Hair follicular keratinocyte (primary cell): ENCODE results near the genes ZNF709, RTBDN, GADD45GIP1 and STX10.

- RAMPAGE, long total RNA = no peak
Observed at GRCh38 chr19:12359328-12359951, 6.0 kb downstream of the ZNF442 start.

GRCh38 chr19:12484313-12485428, at the start of gene ZNF709:
TSS of gene ZNF709 (minus strand) at chr19:12484816.
- RAMPAGE, long total RNA = no peak

DNA sequence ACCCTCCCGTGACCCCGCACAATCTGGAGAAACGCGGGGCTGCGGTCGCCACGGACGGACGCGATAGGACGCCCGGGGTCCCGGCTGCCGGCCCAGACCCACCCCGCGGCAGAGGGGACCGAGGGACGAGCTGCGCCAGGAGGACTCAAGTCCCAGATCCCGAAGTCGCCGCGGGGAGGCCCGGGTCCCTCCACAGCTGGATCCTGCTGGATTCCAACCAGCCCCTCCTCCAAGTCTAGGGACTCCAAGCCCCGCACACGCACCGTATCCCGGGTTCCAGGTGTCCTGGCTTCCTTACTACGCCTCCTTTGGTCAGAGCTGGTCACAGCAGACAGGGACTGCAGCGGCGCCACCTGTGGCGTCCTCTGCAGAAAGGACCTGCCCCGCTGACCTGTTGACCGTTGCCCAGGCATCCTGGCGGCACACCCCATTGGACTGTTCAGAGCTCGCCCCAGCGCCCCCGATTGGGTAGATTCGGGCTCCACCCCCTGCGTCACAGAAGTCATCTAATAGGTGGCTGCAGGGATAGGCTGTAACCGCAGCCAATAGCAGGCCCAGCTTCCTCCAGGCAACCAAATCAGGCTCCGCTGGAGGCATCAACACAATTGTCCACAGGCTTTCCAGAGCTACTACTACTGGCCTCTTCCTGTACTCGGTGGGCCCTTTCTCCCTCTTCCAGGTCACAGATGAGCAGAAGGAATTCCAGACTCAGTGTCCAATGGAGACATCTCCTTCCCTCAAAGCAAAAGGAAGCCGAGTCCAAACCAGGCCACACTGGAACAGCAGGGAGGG, 29.1 kb upstream of the ZNF709 start:
- RAMPAGE, long total RNA = no peak

DNA sequence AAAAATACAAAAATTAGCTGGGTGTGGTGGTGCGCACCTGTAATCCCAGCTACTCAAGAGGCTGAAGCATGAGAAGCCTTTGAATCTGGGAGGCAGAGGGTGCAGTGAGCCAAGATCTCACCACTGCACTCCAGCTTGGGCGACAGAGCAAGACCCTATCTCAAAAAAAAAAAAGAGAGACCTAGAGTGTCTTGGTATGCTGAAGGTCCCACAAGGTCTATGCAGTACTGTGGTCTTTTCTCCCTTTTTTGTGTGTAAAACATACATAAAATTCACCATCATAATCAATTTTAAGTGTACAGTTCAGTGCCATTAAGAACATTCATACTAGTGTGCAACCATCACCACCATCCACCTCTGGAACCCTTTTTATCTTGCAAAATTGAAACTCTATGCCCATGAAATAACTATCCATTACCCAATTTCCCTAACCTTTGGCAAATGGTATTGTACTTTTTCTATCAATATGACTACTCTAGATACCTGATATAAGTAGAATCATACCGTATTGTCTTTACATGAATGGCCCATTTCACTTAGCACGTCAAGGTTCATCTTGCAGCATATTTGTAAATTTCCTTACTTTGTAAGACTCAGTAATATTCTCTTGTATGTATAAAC, 26.9 kb downstream of the ZNF564 start:
- RAMPAGE, long total RNA = no peak

GRCh38 chr19:12545116-12545702, 6.1 kb downstream of the ZNF564 start:
- RAMPAGE, long total RNA = no peak

DNA sequence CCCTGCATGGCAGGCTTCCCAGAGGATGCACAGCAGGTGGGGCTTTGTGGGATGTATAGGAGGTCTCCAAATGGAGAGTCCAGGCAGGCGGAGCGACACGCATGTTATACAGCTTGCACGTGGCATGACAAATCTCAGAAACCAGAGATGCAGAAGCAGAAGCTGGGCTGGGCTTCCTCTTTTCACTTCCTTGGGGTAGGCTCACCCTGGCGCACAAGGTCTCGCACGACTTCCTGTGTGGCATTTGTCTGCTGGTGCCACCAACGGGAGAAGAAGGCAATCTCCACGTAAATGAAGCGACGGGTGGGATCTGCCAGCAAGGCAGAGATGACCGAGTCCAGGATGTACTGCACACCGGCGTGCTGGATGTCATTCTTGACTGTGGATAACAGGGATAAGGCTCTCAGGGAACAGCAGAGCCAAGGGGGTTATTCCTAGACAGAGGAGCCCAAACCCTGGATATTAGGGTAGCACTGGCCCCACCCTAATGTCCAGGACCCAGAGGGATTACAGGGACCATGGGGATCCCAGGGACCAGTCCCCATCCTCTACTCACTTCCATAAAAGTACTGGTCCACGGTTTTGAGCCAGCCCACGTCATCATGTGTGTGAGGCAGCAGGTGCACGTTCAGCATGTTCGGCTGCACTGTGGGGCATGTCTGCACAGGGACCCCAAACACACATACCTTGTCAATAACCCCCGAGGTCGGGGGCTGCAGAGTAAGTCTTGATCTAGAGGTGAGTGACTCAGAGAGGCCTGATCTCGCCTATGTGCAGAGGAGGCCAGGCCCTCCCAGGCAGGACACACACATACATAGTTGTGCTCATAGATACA, 1.2 kb downstream of the MAN2B1 start:
- RAMPAGE, long total RNA = no peak

GRCh38 chr19:12679574-12680124, 2.0 kb downstream of the DHPS start:
- RAMPAGE, long total RNA = no peak

GRCh38 chr19:12699350-12700003, 3.0 kb upstream of the FBXW9 start:
- RAMPAGE, long total RNA = no peak

DNA sequence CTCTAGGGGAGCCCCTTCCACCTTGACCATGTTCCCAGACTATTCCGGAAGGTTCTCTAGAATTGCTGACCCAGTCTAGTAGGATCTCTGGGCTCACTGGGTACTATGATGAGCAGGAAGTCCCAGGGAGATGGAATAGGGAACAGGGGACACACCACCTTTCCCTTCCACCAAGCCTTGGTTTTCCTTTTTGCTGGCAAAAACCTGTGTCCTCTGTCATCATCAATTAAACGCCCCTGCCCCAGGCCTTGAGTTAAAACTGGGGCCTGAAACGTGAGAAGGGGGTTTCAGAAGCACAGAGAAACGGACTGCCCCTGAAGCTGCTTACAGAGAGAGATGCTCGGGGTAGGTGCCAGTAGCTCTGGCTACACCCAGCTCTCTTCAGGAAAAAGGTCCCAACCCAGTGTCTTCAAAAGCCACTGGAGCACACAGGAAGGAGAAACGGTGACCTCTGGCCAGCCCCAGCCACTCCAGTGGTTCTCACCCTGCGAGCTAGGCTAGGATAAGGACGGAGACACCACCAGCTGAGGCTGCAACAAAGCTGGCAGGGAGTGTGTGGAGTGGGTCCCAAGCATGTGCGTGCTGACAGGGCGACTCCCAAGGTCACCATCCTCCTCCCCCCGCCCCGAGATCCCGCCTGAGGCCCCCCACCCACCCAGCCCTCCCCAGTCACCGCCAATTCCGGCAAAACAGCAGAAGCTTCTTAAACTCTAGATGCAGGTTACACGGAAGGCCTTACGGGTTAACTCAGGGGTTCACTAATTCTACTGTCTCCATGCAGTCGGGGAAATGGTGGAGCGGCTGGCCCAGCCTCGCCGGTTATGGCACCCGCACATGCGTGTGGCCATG, 3.8 kb upstream of the FBXW9 start:
- RAMPAGE, long total RNA = no peak

DNA sequence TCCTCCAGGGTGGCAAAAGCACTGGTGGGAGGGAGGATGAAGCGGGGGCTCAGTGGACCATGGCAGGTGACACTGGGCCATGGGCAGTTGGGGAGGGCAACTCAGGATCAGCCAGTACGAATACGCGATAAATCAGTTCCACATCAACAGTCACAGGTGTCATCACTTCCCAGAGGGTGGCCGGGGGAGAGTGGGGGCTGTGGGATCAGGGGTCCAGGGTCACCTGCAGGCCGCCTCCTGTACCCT, 9.8 kb upstream of the FBXW9 start:
- RAMPAGE, long total RNA = no peak

DNA sequence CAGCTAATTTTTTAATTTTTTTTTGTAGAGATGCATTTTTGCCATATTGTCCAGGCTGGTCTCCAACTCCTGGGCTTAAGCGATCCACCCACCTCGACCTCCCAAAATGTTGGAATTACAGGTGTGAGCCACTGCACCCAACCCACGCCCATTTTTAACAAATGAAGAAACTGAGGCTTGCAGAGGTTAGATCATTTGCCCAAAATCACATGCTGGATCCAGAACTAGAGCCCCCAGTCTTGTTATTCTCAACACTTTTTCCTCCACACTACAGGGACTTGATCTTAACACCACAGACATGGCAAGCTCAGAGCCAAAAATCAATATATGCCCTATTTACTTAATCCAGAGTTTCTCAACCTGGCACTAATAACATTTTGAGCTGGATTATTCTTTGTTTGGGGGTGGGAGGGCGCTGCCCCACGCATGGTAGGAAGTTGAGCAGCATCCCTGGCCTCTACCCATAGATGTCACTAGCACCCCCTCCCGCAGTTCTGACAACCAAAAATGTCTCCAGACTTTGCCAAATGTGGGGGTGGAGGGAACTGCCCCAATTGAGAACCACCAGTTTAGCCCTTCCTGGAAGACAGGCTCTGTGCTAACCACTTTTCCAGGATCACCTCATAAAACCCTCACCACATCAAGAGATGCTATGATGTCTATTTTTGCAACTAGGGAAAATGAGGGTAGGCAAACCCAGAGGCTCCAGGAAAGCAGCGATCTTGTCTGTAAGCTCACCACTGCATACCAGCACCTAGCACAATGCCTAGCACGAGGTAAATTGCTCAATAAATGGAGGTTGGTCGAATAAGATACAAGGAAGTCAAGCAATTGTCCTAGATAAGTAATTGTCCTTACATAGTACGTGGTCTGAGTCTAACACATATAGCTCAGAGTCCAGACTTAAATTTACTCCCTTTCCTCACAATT, 1.2 kb downstream of the TRIR start:
- RAMPAGE, long total RNA = no peak

DNA sequence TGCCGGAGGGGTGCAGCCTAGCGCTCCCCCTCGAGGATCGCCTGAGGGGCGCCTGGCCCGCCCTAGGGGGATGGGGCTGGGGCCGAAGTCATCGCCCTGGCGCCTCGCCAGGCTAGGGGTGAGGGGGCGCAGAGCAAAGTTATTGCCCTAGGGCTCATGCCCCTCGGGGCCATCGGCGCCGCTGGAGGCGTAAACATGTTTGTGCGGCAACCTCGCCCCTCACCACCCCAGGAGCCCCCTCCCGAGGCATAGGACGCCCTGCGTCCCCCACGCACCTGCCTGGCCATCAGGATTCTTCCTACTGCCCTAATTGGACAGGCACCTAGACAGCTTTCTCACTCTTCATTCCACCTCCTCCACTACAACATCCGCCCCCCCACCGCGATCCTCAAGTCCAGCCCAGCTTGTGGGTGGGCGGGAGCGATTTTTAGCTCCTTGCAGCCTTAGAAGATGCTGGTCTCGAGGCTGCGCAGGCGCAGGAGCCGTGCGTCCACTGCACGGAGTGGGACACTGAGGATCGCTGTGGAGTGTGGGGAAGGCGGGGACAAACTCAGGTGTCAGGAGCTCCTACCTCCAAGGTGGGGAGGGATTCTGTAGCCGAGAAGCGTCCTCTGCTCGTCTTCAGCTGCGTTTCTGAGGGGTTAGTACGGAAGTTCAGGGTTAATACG, at the start of gene RTBDN:
Gene RTBDN (minus strand): TSS at position 366 of the 668 bp plus-strand sequence.
- RAMPAGE, long total RNA = no peak

GRCh38 chr19:12956194-12957609, at the start of gene GADD45GIP1:
TSS of gene GADD45GIP1 (minus strand) at chr19:12957223.
- RAMPAGE, long total RNA = no peak

DNA sequence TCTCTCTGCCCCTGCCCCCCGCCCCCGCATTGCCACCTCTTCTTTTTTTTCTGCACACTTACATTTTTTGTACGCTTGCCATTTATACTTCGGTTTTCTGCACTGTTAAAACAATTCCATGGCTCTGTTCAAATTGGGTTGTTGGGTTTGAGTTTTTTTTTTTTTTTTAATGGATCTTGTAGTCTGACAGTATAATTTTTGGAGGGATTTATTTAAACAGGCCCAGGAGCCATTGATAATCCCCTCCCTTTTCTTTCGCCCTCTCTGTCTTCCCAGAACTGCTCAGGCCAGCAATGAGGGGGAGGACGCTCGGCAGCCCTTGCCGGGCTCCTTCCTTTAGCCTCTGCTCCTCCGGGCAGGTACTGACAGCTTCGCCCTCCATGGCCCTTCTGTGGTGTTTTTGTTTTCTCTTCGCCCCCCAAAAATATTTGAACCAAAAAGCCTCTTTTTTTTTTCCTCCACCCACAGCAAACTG, 21.3 kb downstream of the NFIX start:
- RAMPAGE, long total RNA = no peak

- RAMPAGE, long total RNA = no peak
Observed at GRCh38 chr19:13022794-13023848, 27.8 kb downstream of the NFIX start.

DNA sequence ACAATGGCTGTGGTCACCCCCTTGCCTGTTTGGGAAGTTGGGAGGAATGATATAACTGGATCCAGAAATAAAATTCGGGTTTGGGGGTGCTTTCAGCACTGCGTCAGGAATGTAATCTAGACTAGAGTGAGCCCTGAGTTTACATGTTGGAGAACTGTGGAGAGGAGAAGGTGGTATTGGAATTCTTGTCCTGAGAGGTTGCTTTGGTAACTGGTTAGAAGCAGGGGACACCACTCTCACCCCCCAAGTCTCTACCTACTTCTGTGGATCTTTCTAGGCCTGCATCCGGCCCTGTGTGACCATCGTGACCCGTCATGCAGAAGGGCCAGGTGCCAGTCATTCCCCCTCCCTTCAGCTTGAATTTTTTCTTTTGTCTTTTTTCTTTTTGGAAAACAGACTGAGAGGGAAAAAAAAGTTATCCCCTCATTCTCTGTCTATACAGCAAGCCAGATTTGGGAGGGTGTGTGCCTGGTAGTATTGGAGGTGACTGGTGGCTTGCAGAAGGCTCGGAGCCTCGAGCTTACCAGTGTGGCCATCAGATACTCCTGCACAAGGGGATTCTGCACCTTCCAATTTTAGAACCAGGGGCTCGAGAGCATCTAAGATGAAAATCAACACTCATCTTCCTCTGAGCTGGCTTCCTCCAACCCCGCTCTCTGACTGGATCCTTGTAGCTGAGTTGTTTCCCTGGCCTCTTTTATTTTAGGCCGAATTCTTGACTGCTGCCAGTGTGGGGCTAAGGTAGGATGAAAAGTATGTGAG, 31.8 kb downstream of the NFIX start:
- RAMPAGE, long total RNA = no peak

DNA sequence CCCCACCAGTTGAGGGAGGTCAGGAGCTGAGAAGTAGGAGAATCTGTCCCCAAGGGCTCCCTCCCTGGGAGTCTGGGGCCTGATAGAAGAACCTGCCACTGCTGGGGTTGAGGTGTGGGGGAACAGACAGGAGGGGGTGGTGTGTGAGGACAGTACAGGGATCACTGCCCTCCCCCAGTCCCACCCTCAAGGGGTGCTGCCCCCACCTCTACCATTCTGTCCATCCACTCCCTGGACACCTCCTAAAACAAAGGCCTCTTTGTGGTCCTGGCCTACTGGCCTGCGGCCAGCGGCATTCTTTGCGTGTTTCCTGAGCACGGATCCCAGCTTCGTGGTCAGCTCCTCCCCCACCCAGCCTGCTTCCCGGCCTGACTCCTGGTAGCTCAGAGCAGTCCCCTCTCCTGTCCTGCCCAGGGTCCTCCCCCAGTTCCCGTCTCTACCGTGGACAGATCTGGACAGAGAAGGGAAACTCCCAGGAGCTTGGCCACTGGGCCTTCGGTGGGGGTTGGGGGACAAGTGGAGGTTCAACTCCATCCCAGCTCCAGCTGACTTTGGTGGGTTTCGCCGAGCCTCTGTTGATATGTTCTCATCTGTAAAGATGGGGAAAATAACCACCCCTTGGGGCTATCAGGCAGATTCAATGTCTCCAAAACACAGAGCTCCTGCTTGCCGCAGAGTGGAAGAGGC, 48.8 kb downstream of the LYL1 start:
- RAMPAGE, long total RNA = no peak

DNA sequence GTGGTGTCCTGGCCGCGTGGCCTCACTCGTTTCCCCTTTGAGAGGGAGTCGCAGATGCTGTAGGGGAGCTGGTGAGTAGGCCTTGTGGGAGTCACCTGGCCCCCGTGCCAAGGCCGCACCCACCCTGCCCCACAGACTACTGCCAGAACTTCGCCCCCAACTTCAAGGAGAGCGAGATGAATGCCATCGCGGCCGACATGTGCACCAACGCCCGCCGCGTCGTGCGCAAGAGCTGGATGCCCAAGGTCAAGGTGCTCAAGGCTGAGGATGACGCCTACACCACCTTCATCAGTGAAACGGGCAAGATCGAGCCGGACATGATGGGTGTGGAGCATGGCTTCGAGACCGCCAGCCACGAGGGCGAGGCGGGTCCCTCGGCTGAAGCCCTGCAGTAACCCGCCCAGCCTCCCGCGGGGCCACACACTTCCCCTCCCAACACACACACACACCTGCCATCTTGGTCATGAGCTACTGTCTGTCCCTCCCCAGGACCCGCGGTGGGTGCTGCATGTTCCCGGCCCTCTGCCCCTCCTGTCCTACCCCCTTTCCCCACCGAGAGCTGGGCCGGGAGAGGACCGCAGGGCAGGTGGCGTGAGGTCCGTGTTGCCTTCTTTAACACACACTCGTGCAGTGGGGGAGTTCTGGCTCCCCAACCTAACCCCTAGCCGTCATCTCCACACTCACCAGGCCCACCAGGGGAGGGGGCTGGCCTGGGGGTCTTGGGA, 12.0 kb downstream of the STX10 start:
- RAMPAGE, long total RNA = no peak

DNA sequence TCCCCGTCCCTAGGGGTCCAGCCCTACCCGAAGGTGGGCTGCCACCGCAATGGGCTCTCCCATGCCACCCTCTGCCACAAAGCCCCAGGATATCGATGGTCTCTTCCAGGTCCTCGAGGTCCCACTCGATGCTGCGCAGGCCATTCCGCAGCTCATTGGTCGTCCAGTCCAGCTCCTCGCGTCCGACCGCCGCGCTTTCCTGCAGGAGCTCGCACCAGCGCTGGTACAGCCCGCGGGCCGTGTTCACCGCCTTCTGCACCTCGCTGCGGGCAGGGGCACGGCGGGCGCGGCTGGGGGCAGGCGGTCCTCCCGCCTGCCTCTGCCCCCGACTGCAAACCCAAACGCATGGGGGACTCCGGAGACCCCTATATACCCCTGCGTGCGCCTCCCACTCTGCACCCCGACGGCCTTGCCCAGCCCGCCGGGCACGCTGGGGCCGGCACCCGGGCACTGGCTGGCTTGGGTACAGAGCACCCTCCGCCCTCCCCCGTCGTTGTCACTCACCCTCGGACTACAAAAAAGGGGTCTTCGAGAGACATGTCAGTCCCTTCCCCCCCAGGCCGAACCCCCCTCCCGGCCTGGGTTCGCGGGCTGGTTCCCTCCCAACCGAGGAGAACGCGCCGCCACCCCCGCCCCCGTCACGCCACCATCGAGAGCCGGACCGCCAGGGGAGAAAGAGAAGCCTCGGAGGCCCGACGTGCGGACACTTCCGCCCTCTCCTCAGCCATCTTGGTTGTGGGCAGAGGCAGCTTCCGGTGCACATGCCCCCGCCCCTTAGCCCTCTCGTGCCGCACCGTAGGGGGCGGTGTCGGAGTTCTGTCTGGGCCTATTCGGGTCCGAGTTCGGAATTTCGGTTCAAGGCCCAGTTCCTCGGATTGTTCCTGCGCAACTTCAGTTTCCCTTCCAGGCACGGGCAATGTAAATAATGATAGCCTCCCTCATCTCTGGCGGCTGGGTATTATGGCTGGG, at the start of gene STX10:
Gene STX10 (minus strand): TSS at position 741 of the 969 bp plus-strand sequence.
- RAMPAGE, long total RNA = no peak

- RAMPAGE, long total RNA = no peak
Observed at GRCh38 chr19:13150996-13151876, 1.0 kb downstream of the IER2 start.